ENCODE results near the genes PPP1R10, TUBB and SFTA2.

DNA sequence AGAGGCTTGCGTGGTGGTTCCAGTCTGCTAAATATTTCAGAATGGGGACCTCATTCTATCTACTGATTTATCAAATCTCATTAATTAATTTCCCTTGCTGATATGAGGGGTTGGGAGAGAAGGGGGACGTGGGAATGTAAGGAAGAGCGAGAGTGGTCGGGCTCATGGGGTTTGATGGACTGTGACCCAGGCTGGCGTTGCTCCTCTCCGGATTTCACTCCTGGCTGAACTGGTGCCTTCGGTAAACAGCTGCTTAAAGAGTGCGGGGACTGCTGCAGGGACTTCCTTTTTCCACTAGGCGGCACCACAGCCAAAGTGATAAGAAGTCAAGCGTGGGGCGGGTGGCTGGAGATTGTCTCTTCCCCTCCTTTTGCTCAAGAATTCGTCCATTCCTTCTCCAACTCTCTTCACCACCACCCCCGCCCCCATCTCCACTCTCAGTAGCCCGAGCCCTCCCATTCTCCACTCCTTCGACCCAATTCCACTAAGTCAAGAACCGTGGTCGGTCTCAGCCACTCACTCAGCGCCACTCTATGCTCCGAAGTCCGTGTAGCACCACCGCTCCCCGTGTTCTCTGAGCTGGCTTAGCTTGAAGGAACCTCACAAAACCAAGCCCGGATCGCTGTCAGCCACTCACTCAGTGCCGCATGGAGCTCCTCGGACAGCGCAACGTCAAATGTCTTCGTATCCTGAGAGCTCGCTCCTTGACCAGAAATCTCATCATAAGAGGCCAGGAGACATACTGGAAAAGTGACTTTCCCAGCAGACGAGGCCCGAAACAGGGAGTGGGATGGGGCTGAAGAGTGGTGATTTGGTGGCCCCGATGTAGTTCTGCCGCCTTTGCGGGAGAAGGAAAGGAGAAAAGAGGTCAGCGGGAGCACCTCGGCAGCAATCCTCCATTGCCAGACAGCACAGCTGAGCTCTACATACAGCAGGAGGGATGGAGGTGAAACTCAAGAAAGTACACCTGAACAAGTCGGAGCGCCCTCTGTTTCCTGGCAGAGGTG lies 9.6 kb downstream of the TRIM31 start:
- PRO-cap, result bidirectional peak, plus-strand start at position 318 of the sequence, minus-strand start at position 226 of the sequence

GRCh38 chr6:30122420-30122753 lies 9.5 kb upstream of the TRIM31 start:
- PRO-cap, result no peak

GRCh38 chr6:30122754-30123159 lies 9.9 kb upstream of the TRIM31 start:
- PRO-cap, result no peak

GRCh38 chr6:30143986-30144190 lies 7.9 kb downstream of the TRIM40 start:
- PRO-cap, result no peak

GRCh38 chr6:30187053-30187572 lies 23.8 kb downstream of the TRIM15 start:
- PRO-cap, result no peak

DNA sequence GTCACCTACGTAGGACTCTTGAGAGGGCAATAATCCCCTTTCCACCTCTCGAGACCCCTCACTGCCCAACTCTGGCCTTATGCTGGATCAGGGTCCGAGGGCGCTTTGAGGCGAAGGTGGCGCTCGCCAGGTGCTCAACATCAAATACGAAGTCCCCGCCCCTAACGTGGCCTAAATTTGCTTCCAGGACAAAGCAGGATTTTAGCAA lies 401 bp upstream of the TRIM26 start:
- PRO-cap, result no peak

DNA sequence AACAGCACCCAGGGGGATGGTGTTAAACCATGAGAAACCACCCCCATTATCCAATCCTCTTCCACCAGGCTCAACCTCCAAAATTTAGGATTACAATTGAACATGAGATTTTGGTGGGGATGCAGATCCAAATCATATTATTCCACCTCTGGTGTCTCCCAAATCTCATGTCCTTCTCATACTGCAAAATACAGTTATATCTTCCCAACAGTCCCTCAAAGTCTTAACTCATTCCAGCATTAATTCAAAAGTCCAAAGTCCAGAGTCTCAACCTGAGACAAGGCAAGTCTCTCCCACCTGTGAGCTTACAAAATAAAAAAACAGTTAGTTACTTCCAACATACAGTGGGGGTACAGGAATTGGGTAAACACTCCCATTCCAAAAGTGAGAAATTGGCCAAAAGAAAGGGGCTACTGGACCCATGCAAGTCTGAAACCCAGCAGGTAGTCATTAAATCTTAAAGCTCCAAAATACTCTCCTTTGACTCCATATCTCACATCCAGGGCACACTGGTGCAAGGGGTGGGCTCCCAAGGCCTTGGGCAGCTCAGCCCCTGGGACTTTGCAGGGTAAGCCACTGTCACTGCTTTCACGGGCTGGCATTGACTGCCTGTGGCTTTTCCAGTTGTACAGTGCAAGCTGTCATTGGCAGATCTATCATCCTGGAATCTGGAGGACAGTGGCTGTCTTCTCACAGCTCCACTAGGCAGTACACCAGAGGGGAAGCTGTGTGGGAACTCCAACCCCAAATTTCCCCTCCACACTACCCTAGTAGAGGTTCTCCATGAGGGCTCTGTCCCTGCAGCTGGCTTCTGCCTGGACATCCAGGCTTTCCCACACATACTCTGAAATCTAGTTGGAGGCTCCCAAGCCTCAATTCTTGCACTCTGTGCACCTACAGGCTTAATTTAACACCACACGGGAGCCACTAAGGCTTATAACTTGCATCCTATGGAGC lies 43.3 kb upstream of the TRIM39 start:
- PRO-cap, result no peak

GRCh38 chr6:30508473-30508846 lies 19.2 kb downstream of the HLA-E start:
- PRO-cap, result no peak

GRCh38 chr6:30518333-30518865 lies 29.1 kb downstream of the HLA-E start:
- PRO-cap, result no peak

DNA sequence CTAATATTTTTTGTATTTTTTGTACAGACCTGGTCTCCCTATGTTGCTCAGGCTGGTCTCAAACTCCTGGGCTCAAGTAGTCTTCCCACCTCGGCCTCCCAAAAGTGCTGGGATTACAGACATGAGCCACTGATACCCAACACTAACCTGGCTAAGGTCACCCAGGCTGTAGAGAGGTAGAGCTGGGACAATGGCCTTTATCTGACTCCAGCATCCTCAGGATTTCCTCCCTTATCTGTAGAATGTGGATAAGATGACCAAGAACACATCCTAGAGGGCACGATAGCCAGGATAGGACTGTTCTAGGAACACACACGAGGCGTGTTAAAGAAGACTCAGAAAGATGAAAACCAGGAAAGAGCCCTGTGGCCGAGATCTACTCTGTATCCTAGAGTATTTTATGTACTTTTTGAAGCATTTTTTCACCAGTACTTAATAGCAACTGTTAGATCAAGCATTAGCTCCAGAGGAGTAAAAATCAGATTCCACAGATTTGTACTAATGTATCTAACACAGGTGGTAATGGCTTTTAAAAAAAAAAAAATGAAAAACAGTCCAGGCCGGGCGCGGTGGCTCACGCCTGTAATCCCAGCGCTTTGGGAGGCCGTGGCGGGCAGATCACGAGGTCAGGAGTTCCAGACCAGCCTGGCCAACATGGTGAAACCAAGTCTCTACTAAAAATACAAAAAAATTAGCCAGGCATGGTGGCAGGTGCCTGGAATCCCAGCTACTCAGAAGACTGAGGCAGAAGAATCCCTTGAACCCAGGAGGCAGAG lies 17.3 kb downstream of the PPP1R10 start:
- PRO-cap, result no peak

GRCh38 chr6:30617080-30617363 lies at the start of gene PPP1R10:
Gene PPP1R10 (minus strand): TSS chr6:30617243.
- PRO-cap, result unidirectional peak, minus-strand start at chr6:30617243; unidirectional peak, minus-strand start at chr6:30617304; bidirectional peak, plus-strand start at chr6:30617462, minus-strand start at chr6:30617304

DNA sequence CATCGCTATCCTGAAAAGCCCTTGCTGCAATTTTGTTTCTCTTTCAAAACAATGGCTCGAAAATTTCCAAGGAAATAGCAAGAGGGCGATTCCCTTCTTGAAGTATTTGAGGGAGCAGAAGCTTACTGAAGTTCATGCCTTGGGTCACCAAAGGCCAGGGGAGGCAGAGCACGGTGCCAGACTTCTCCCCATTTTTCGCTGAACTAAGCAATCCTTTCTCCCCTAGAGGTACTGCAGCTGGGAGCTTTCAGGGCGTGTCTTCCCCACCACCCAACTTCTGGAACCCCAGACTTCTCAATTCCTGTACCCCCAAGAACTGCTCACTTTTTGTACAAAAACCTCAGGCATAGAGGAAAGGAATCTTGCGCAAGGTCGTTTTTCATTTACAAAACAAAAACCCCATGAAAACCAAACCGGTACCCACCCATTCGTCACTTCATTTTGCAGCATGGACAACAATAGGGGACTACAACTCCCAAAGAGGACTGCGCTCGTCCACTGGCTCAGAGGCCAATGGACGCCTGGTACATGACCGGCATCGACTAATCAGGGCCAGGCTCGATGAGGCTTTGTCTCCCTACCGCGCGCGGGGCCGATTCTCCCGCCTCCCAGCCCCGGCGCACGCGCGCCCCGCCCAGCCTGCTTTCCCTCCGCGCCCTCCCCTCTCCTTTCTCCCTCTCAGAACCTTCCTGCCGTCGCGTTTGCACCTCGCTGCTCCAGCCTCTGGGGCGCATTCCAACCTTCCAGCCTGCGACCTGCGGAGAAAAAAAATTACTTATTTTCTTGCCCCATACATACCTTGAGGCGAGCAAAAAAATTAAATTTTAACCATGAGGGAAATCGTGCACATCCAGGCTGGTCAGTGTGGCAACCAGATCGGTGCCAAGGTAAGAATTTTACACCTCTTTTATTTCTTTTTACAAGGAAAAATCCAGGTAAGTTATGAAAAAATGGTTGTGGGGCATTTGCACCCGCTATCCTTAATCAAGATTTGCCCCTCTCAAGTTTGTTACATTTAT lies at the start of gene TUBB:
Gene TUBB (plus strand): TSS at position 676 of the 1,019 bp plus-strand sequence.
- PRO-cap, result unidirectional peak, minus-strand start at position 205 of the sequence; bidirectional peak, plus-strand start at position 681 of the sequence, minus-strand start at position 443 of the sequence

DNA sequence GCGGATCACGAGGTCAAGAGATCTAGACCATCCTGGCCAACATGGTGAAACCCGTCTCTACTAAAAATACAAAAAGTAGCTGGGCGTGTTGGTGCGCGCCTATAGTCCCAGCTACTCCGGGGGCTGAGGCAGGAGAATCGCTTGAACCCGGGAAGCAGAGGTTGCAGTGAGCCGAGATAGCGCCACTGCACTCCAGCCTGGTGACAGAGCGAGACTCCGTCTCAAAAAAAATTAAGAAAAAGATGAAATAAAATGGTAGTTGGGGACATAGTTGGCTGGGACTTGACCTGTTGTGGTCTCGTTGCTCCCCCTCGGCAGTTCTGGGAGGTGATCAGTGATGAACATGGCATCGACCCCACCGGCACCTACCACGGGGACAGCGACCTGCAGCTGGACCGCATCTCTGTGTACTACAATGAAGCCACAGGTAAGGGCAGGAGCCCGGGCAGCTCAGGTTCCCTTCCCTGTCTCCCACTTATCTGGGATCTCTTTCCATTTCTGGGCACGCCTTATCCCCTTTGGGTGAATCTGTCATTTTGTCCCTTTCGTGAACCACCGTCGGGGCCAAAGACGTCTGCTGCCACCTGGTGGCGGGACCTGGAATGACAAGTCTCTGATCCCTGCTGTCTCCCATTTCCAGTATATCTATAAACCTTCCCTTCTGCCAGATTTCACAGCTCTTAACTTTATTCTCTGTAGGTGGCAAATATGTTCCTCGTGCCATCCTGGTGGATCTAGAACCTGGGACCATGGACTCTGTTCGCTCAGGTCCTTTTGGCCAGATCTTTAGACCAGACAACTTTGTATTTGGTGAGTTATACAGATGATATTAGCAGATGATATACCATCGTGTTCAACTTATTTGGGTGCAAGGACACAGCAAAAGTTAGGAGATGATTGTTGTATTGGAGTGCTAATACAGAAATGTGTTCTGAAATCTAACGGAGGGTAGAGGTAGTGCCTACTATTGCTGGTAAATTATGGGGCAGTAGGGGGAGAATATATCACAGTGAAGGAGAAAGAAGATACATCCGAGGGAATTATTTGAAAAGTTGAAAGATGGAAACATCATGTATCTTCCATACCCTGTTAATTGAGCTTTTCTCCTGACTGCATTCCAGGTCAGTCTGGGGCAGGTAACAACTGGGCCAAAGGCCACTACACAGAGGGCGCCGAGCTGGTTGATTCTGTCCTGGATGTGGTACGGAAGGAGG lies 2.5 kb downstream of the TUBB start:
- PRO-cap, result unidirectional peak, minus-strand start at position 481 of the sequence

DNA sequence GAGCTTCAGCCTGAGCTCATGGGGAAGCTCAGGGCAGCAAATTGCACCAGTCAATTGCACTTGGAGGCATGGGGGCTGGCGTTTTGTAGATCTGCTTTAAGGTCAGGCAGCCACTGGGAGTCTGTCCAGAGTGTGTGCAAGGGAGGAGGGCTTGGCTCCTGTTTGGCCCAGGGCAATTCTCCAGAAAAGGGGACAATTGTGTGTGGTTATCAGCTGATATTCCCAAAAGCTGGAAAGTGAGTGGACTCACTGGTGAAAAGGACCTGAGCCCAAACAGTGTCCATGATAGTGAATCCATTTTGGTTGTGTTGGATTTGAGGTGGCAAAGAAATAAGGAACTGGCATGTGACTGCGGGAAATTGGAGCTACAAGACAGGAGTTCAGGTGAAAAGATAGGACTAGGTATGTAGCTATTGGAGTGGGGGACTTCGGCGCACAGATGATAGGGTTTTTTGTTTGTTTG lies 22.2 kb upstream of the IER3 start:
- PRO-cap, result no peak

DNA sequence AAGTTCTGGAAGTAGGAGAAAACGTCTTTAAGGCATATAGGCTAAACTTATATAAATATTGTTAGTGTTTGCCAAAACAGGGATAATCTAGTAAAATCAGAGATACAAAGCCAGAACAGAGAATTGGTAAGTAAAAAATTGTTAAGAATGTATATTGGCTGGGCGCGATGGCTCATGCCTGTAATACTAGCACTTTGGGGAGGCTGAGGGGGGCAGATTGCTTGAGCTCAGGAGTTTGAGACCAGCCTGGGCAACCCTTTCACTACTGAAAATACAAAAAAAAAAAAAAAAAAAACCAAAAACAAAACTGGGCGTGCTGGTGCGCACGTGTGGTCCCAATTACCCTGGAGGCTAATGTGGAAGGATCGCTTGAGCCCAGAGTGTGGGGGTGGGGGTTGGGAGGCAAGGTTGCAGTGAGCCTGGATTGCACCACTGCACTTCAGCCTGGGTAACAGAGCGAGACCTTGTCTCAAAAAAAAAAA lies 37.1 kb upstream of the DDR1 start:
- PRO-cap, result no peak

- PRO-cap, result no peak
These were observed 6.0 kb downstream of the DDR1 start for GRCh38 chr6:30890212-30890773.

- PRO-cap, result no peak
These were observed 1.5 kb downstream of the SFTA2 start for GRCh38 chr6:30930273-30931025.

DNA sequence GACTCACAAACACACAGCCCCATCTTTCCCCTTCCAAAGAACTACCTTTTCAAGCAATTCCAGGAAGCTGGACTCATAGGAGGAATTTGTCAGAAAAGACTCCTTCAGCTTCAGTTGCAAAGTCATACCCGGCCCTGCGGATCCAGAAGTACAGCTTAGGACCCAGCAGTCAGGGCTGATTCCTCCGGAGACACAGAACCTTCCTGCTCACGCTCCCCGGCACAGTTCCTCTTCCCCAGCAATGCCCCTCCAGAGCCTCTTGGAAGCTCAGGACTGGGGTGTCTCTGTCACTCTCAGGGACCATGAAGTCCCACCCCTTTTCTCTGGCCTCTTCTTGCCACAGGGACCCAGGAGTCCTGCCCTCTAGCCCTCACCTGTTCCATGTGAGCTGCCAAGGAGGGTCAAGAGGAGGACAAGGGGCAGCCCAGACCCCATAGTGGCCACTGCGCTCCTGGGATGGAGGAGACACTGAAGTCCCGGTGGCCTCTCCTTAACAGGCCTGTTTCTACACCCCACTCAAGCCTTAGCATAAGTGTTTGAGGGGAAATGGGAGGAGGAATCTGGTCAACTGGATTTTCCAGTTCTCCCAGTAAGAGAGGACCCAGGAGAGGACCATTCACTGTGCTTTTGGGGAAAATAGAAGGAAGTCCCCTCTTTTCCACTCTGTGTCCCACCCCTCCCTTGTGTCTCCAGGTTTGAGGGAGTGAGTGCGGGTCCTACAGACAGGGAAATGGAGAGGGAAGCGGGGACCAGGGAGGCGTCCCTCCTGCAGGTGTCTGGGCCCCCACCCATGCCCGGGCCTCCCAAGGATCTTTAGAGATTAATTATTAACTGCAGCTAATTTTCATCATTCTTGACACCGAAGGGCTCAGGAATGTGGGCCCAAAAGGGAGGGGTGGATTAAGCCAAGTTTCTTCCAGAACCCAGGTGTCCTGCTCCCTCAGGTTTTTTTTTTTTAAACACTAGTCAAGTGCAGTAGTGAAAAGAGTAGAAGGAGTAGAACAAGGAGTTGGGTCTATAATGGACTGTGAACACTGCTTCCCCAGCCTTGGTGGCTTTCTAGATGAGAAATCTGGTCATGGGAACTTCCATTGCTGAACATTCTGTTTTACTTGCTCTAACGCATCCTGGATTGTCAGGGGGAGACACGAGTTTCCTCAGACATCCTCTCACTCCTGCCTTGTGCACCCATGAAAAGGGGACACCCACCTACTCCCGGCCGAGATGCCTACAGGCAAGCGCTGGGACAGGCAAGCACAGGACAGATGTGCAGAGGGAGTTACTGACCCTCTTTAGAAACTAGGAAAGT lies at the start of gene SFTA2:
Gene SFTA2 (minus strand): TSS at position 509 of the 1,309 bp plus-strand sequence.
- PRO-cap, result no peak

DNA sequence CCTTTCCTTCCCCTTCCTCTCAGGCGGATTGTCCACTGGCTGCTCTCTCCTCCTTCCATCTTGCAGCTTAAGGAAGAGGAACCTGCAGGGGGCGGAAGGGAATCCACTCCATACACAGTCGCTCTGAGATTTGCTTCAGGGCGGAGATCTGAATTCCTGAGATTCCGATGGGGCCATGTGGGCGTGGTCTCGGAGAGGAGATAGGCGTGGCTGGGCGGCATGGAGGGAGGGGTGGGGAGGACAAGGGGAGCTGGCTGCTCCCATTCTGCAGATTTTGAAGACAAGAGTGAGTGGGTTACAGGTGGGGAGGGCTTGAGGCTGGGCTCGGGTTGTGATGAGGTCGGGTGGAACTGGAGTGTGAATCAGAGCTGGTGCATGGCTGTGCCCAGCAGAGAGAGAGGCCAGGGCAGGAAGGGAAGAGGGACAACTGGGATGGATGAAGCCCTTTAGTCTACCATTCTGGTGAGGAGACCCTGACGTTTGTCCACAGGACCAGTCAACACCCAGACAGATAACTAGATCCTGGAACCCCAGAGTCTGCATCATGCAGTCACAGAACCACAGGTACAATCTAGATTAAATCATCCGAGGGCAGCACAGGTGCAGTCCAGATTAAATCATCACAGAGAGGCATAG lies 2.0 kb downstream of the MUCL3 start:
- PRO-cap, result no peak

DNA sequence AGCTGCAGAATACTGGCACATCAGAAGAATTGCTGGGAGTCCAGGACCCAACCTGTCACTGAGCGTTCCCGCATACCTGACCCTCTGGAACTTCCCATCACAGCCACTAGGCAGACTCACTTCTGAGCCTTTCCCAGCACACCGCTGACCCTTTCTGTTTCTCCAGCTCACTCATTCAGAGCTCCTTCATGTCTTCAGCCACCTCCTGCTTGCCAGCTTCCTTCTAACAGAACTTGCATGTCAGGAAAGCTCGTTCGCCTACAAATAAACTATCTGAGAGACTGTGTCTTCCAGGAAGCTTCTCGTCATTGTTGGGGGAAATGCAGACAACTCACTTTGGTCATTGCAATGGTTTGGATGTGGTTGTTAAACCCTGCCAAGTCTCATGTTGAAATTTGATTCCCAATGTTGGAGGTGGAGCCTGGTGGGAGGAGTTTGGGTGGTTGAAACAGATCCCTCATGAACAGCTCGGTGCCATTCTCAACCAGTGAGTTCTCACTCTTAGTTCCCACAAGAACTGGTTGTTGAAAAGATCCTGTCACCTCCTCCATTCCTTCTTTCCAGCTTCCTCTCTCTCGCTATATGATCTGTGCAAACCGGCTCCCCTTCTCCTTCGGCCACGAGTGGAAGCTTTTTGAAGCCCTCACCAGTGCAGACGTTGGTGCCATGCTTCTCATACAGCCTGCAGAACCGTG lies 1.5 kb upstream of the MUC21 start:
- PRO-cap, result no peak